LNCaP clone FGC (cell line): ENCODE results near the genes PRMT3, ANO5, GAS2 and CCDC34.

DNA sequence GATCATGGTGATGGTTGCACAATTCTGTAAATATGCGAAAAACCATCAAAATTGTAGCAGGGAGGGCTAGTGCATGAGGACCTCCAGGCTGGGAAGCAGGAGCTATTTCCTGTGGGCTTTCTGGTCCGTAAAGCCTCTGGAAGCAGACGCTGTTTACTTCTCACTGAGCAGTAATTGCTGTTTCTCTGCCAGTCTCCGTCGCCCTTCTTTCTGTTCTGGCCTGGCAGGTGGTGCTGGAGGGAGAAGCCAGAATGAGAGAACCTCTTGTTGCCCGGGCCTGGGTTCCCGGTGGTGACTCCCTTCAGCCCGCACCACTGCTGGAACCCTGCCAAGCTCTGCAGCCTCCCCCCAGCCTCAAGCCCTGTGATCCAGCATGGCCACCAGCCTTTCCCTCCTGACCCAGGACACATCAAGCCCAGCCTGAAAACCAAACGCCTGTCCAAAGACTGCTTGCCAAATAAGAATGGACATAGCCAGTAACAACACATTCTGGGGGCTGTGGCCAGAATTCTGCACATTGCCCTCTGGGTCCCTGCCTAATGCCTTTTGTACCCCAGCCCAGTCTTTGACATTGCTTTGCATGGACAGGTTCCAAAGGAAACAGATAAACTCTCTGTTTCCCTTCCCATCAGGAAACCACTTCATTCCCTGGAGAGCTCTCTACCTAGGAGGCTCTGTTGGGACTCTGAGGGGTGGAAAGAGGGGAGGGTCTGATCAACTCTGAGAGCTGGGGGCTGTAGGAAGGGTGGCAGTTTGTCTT is 201.0 kb upstream of the NAV2 start:
- RRBS, 2 experiments, result no CpG with 5 or more reads among the region's 9 CpGs

- RRBS, 2 experiments, result no CpG with 5 or more reads among the region's 7 CpGs
Observed at GRCh38 chr11:19715377-19715904, 2.8 kb downstream of the NAV2 start.

DNA sequence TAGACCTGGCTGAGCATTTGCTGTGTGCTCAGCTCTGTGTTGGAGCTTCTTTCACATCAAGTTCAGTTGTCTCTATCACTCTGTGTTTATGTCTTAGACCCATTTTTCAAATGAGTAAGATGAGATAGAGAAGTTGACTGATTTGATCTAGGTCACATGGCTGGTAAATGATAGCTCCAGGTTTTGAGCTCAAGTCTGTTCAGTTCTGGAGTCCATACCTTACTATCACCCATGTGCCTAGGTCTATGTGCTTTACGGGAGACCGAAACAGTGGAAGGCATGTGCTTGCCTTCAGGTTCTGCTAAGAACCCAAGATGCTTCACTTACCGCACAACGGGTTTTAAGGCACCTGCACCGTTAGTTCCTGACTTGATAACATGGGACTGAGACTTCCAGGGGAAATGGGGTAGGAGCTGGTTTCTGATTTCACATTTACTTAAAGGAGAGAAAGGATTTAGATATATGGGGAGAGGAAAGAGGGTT is 20.6 kb downstream of the NAV2 start:
- RRBS, 2 experiments, result no CpG with 5 or more reads among the region's 5 CpGs

GRCh38 chr11:19827673-19828117 is 115.1 kb downstream of the NAV2 start:
- RRBS, 2 experiments, result no CpG with 5 or more reads among the region's 8 CpGs

- RRBS, 2 experiments, result no CpG with 5 or more reads among the region's 3 CpGs
Observed at GRCh38 chr11:20041379-20041854, 118.9 kb downstream of the DBX1 start.

DNA sequence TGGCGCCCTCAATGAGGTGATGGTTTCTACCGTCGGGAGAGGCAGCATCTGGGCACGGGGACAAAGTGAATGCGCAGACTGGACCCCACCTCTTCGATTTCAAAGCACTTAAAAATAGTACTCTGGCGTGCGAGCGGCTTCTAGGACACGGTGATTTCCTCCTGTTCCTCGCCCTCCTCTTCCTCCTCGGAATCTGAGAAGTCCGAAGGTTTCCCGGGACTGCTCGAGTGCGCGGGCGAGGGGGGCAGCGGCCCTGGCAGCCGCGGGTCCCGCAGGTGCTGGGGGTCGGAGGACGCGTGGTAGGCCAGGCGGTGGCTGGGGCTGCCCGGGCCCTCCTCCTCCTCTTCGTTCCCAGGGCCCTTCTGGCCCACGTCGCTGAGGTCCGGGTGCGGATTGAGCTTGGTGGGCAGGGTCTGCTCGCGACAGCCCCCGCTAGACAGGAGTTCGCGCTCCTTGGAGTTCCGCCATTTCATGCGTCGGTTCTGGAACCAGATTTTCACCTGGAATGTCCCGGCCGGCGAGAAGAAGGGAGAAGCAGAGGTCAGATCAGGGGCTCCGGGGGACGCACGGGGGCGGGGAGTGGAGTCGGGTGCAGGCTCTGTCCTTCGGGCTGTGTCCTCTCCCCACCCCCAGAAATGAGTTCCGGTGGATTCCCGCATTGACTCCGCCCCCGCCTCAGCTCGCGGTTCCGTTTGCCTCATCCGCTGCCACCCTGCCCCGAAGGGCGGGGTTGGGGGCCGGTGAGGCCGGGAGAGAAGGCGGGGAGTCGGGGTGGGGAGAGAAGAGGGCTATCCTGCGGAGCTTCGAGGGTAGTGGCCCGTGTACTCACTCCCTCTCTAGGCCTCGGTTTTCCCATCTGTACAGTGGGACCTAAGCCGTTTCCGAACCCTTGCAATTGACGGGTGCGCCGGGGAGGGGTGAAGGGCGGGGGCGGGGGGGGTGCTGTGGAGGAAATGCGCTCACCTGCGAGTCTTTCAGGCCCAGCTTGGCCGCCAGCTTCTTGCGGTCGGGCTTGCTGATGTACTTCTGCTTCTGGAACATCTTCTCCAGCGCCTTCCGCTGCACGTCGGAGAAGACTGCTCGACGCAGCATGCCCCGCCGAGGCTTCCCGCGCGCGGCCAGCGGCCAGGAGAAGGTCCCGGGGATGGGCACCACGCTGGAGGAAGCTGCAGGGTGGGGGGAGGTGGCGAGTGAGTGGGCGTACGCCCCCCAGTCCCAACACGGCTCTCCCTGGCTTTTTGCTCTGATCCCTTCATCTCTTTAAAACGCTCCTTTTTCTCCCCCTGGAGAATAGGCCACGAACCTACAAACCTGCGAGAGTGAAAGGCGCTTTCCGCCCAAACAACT is 3.7 kb downstream of the DBX1 start:
- RRBS, 2 experiments, result 19 to 22% methylated on average over 26 of the region's 103 CpGs

DNA sequence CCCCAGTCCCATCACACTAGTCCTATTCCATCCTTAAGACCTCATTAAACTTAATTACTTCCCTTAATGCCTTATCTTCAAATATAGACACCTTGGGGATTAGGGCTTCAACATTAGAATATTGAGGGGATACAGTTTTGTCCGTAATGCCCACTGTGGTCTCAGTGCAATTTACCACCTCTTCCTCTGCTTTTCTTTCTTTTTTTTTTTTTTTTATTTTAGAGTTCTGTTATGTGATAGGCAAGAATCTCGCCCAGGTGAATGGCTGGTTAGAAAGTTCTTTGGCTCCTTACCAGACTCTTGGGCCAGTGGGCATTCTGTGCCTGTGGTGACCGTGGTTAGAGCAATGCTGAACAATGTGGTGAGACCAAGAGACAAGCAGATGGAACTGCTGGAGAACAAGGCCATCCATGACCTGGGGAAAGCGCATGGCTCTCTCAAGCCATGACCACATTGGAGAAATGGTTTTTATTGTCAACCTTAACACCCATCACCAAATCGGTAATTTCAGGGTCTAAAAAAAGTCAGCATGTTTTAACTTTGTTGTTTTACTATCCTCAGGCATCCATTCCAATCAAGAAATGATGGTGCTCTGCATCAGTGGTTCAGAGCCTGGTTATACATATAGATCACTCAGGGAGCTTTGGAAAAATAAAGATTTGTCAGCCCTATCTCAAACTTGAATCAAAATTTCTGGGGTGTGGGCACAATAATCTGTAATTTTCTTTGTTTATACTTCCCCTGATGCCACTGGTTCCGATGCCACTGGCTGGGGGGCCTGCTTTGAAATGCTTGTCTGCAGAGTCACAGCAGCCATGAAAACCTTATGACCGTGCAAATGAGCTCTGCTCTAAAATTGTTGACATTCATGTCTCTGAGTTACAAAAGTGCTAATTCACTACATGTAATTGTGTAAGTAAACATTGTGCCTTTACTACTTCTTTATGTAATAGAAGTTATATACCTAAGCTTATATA is 4.5 kb upstream of the PRMT3 start:
- RRBS, 2 experiments, result no CpG with 5 or more reads among the region's 7 CpGs

DNA sequence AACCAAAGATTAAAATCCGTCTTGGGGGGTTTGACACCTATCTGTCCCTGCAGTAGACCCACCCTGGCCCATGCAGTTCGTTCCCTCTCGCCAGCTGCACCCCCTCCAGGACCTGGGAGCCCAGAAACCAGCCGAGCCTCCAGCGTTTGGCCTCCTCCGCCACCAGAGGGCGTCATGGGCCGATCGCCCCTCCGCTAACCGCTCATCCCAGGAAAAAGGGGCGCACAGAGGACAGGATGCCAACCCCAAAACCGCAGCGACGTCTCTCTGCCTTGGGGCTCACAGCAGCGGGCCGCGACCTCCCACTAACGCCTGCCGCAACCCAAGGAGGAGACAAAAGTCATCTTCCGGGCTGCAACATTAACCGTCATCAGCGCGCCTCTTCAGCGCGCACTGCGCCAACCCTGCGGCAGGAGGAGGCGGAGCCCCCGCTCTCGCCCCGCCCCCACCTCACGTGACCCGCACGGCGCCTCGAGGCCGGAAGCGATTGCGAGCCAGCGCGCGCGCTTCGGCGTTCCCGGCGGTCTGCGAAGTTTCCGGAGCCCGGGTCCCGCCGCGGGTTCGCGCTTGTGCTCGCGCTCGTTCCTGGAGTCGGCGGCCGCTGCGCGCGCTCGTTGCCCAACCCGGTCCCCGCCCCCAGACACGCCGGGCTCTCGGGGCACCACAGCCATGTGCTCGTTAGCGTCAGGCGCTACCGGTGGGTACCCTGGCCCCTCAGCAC is at the start of gene PRMT3:
Gene PRMT3 (plus strand): TSS at position 639 of the 721 bp plus-strand sequence.
- RRBS, 2 experiments, result under 1 to 2% methylated on average over 24 of the region's 75 CpGs

DNA sequence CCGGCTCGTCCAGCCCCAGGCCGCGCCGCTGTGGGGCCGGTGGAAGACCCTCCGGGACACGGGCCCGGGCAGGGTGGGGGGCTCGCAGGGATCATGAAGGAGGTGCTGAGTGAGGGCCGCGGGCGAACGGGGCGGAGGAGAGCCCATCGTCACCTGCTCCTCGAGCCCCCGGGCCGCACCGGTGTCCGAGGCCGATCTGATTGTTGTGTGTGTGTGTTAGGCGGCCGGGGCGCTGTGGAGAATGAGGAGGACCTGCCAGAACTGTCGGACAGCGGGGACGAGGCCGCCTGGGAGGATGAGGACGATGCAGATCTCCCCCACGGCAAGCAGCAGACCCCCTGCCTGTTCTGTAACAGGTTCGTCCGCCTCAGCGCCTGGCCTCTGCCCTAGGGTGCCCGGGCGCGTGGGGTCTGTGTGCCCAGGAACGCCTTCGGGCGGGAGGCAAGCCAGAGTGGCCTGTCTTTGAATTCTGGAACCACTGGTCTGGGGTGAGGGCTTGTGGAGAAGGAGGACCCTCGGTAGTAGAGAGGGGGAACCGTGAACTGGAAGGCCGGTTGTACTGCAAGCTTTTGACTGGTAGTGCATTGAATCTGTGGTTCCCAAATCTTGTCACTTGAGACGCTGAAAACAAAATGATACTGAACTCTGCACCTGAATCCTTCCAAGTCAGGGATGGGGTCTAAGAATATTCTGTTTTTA is 432 bp downstream of the PRMT3 start:
- RRBS, 2 experiments, result 2% methylated on average over 11 to 14 of the region's 44 CpGs

- RRBS, 2 experiments, result no CpG with 5 or more reads among the region's 6 CpGs
Observed at GRCh38 chr11:20474267-20475025, 86.9 kb downstream of the PRMT3 start.

GRCh38 chr11:21752643-21753656 is 439.9 kb upstream of the ANO5 start:
- RRBS, 2 experiments, result no CpG with 5 or more reads among the region's 62 CpGs

DNA sequence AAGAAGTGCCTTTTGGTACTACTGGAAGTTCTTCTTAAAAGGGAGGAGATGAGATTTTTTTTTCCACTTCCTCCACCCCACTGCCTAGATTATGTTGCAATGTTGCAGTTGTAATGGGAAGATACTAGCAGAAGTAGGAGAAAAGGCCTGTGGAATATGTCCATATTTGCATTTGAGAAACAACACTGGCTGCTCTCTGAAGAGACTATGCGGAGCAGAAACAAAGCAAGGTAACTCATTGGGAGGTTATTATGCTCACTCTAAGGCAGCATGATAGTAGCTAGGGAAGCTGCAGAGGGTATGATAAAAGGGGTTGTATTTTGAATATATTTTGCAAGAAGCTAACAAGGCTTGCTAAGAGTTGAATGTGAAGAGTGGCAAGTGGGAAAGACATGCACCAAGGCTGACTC is 280.5 kb upstream of the ANO5 start:
- RRBS, 2 experiments, result no CpG with 5 or more reads among the region's 1 CpG

GRCh38 chr11:22147840-22148311 is 45.0 kb upstream of the ANO5 start:
- RRBS, 2 experiments, result no CpG with 5 or more reads among the region's 1 CpG

DNA sequence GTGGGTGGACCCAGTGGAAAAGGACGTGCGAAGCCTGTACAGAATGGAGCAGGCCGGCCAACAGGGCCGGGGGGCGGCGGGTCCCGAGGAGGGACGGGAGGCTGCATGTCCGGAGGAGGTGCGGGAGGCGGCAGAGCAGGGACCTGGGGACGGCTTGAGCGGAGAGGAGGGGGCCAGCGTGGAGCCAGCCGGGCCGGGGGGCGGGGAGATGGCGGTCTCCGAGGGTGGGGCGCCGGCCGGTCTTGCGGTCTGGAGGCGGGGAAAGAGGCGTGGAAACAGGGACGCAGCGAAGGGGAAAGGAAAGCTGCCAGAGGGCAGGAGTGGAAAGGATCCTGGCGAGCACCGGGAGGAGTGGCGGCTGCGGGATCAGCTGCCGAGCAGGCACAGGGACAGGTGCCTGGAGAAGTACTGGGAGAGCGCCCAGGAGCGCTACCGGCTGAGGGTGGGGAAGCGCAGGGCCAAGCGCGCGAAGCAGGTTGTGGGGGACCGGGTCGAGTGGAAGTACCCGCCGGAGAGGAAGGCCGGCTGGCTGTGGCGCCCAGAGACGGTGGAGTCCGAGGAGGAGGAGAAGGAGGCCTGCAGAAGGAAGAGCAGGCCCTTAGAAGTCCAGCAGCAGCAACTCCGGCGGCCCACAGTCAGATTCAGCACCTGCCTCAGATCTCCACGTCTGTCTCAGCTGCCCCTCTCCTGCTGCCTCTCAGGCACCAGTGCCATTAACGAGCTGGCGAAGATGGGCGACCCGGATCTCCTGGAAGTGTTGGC is at the start of gene ANO5:
Gene ANO5 (plus strand): TSS at position 323 of the 762 bp plus-strand sequence.
- RRBS, 2 experiments, result 6% methylated on average over 44 of the region's 54 CpGs

DNA sequence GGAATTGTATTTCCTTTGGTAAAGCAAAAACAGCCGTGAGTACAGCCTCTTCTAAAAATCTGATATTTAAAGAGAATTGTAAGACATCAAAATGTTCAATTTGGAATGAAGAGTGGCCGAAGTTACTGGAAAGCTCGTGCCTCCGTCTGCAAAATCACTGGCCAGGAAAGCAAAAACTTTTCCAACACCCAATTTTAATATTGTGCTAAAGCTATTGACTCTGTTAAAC is 303 bp upstream of the GAS2 start:
- RRBS, 2 experiments, result no CpG with 5 or more reads among the region's 4 CpGs

GRCh38 chr11:22666423-22667498 is at the start of gene GAS2:
GAS2 (plus strand) TSS chr11:22666611.
- RRBS, 2 experiments, result 9 to 26% methylated on average over 13 to 14 of the region's 47 CpGs

DNA sequence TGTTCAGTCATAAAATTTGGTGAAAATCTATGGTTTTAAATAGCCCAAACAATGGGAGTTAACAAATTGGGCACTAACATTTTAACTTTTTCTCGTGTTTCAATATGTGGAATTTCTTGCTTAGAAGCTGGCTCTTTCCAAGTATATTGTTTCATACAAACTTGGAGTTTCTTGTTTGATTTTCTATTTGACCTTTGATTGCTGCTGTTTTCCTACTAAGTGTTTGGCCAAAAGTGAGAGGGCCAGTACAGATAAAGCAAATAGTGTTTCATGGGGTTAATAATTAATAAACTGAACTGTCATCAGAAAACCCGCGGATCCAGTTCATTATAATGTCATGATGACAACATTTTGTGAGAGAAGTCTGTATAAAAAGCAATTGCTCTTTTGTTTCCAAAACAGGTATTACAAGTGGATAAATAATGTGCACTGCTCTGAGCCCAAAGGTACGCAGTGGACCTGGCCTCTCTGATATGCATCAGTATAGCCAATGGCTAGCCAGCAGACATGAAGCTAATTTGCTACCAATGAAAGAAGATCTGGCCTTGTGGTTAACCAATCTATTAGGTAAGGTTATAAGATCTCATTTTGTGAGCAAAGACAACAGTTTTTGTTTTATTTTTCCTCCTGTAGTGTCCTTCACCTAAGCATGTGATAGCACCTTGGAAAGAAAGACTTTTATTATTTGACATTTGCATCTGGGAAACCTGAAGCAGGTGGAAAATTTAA is 8.2 kb downstream of the GAS2 start:
- RRBS, 2 experiments, result no CpG with 5 or more reads among the region's 4 CpGs

- RRBS, 2 experiments, result no CpG with 5 or more reads among the region's 1 CpG
Observed at GRCh38 chr11:26669092-26669679, 52.7 kb downstream of the SLC5A12 start.

GRCh38 chr11:27055109-27055707 is 14.6 kb downstream of the BBOX1 start:
- RRBS, 2 experiments, result no CpG with 5 or more reads among the region's 6 CpGs

- RRBS, 2 experiments, result 2% methylated on average over 9 of the region's 67 CpGs
Observed at GRCh38 chr11:27362495-27363768, at the start of gene CCDC34. CCDC34 (minus strand) TSS chr11:27363215.